ENCODE results near the gene BTG3.

DNA sequence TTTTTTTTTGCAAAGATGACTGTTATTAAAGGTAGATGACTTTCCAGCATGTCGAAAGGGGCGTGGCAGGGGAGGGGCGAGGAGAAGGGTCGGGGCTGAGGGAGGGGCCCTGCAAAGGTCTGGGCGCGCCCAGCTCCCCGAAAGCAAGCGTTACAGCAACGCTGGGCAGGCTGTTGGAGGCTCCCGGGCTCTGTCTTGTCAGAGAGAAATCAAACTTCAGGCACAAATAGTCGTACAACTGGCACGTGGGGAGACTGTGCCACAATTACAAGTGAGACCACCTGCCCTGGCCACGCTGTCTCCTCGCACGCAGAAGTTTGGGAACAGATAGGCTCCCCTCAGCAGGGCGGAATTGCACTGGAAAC is 2907.7 kb upstream of the TPTE start:
- PRO-cap, 3 experiments, result no peak in any of the 3 experiments
- RAMPAGE, long total RNA, 4 experiments, result no peak in any of the 4 experiments
- RRBS, result no CpG with 5 or more reads among the region's 16 CpGs

- PRO-cap, 3 experiments, result peak in 2 of 3 experiments; most common minus-strand start chr21:9129694 (in 2)
- RAMPAGE, long total RNA, 4 experiments, result start-site peak on the minus strand in 3 of 4 experiments, at chr21:9129732-9129763 at its widest, 11 to 47 reads per replicate
- RRBS, result no CpG with 5 or more reads among the region's 30 CpGs
These were observed 1391.7 kb upstream of the TPTE start for GRCh38 chr21:9129585-9130169.

DNA sequence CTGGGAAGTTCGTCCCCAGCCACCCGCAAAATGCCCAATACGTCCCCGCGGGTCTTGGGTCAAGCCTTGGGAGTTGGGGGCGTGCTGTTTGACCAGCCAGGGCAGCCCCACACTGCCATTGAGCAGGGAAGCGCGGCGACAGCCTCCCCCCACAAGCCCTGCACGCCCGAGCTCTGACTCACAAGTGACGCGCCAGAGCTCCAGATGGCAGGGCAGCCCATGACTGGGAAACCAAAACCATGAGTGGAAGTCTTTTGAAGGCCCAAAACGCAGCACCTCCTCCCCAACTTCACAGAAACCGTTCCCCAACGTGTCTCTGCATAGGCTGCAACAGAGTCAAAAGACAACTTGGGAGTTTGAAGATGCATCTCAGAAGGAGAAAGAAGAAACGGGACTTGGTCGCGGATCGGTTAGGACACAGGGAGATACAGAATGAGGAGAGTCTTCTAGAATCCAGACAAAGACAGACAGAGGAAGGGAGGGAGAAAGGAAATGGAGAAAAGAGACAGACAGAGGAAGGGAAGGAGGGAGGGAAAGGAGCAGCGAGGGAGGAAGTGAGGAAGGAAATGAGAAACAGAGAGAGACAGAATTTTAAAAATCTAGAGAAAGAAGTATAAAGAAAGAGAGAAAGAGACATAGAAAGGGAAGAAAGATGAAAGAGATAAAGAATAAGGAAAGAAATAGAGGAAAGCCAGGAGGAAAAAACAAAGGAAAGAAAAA is 134.1 kb downstream of the LIPI start:
- PRO-cap, 3 experiments, result no peak in any of the 3 experiments
- RAMPAGE, long total RNA, 4 experiments, result no peak in any of the 4 experiments
- RRBS, result no CpG with 5 or more reads among the region's 21 CpGs

DNA sequence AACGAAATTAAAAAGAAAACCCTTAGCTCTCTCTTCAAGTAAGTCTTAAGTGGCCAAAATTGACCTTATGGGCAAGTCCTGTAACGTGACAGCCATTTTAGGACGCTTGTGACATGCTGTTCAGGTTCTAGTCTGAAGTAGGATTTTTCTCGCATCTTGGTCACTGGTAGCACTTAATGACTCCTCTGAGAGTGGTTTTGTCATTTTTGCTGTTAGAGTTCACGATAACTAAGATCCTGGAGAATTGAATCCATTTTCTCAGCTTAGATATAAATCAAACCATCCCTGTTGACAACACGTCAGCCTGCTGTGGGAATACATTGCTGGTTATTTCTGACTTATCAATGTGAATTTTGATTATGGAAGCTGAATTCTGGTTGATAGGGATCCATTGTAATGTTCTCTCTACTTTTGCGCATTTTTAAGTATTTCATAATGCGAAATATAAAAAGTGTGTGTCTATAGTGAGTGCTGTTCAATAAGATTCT is 1.0 kb upstream of the HSPA13 start:
- PRO-cap, 3 experiments, result peak in 2 of 3 experiments; most common plus-strand start position 89 of the sequence (in 1)
- RAMPAGE, long total RNA, 4 experiments, result no peak in any of the 4 experiments
- RRBS, result no CpG with 5 or more reads among the region's 8 CpGs

GRCh38 chr21:14486136-14486508 is 60.0 kb downstream of the SAMSN1 start:
- PRO-cap, 3 experiments, result no peak in any of the 3 experiments
- RAMPAGE, long total RNA, 4 experiments, result no peak in any of the 4 experiments
- RRBS, result no CpG with 5 or more reads among the region's 1 CpG

DNA sequence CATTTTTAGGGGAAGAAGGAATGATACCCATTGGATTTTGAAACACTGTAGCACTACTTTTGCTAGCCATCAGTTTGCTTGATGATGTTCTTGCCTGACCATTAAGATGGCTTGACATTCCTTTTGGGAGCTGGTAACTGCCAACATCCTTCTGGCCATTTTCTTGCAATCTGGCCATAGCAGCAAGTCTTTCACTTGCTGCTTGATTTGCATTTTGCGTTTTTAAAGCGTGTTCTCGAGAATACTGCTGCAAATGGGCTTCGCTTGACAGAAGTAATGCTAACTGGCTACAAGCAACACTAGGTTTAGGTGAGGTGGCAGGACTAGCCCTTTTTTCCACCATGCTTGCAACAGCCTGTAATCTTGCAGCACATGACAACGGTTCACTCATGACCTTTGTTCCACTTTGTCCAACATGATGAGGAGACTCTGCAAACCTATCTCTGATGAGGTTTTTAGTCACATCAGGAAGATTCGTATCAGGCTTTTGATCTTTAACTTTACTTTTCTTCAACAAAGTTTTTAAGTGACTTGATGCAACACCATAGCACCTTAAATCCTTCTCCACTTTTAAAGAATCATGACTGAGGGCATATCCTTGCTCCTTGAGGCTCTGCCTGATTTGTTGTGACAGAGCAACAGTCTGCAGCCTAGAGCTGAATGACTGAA is 97.6 kb downstream of the NRIP1 start:
- PRO-cap, 3 experiments, result no peak in any of the 3 experiments
- RAMPAGE, long total RNA, 4 experiments, result no peak in any of the 4 experiments
- RRBS, result no CpG with 5 or more reads among the region's 6 CpGs

DNA sequence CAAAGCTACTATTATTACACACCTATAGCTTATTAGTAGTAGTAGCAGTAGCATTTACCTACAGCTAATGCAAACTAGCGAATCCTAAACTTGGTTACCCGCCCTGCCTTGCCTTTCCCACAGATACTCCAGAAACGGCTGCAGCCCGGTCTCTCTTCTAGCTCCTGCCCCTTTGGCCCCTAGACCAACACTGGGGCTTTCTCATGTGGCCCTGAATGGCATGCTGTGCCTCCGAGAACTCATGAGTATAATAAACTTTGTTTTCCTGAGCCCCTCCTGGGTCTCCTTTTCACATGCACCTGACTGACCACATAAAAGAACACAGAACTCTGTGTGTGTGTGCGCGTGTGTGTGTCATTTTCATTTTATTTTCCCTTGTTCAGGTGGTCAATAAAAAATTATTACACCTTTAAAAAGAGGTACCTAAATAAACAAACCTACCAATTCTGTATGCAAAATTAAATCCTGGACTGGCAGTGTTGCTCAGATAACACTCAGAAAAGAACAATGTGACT is 13.8 kb downstream of the NRIP1 start:
- PRO-cap, 3 experiments, result no peak in any of the 3 experiments
- RAMPAGE, long total RNA, 4 experiments, result no peak in any of the 4 experiments
- RRBS, result no CpG with 5 or more reads among the region's 7 CpGs

DNA sequence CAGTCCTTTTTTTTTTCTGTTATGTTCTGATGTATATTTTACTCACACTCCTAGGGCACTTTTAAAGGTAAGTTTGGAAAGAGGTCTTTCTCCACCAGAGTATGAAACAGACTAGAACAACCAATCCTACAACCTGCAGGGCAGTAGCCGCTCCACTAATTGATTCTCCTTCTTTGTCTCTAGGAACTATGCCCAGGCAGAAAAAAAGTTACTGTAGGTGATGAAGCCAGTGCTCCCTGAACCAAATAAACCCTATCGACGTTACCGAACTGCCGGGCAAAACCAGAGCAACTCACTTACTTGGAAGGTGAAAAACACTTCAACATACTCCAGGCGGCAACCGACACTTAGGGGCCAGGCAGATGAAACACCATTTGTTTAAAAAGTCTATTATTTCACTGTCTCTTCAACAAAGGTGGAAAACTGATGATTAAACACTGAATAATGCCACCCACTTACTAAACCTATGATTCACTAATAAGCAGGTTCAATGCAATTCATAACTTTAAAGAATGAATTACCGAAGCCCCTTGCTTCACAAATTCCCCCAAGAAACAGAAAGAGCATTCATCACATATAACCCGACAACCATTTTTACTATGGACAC is 1.7 kb downstream of the NRIP1 start:
- PRO-cap, 3 experiments, result peak in 1 of 3 experiments; most common plus-strand start position 325 of the sequence (in 1); most common minus-strand start position 164 of the sequence (in 1)
- RAMPAGE, long total RNA, 4 experiments, result no peak in any of the 4 experiments
- RRBS, result no CpG with 5 or more reads among the region's 9 CpGs

- PRO-cap, 3 experiments, result peak in 3 of 3 experiments; most common plus-strand start chr21:15063909 (in 2); most common minus-strand start chr21:15064161 (in 2)
- RAMPAGE, long total RNA, 4 experiments, result no peak in any of the 4 experiments
- RRBS, result 1% methylated on average over 25 of the region's 39 CpGs
These were observed 875 bp downstream of the NRIP1 start for GRCh38 chr21:15063807-15064442.

- PRO-cap, 3 experiments, result no peak in any of the 3 experiments
- RAMPAGE, long total RNA, 4 experiments, result no peak in any of the 4 experiments
These were observed 287.8 kb upstream of the USP25 start for GRCh38 chr21:15442035-15442332.

DNA sequence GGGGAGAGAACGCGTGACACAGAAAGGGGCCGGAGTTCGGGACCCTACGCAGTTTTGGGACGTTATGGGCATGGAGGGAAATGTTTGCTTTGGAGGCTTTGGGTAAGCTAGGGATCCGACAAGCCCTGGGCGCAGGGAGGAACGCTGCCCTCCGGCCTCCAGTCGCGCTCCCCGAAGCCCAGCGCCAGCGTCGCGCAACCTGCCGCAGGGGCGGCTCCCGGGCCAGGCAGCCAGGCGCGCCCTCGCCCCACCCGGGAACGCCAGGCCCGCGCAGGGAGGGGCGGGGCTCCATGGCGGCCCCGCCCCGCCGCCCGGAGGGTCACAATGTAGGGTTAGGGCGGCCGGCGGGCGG is 268 bp upstream of the USP25 start:
- PRO-cap, 3 experiments, result peak in 3 of 3 experiments; most common minus-strand start position 170 of the sequence (in 3)
- RAMPAGE, long total RNA, 4 experiments, result no peak in any of the 4 experiments
- RRBS, result 1% methylated on average over 27 of the region's 37 CpGs

- PRO-cap, 3 experiments, result no peak in any of the 3 experiments
- RAMPAGE, long total RNA, 4 experiments, result no peak in any of the 4 experiments
- RRBS, result no CpG with 5 or more reads among the region's 6 CpGs
These were observed 54.8 kb downstream of the USP25 start for GRCh38 chr21:15784403-15785143.

- PRO-cap, 3 experiments, result no peak in any of the 3 experiments
- RAMPAGE, long total RNA, 4 experiments, result no peak in any of the 4 experiments
- RRBS, result no CpG with 5 or more reads among the region's 4 CpGs
These were observed 75.8 kb downstream of the USP25 start for GRCh38 chr21:15805440-15806075.

- PRO-cap, 3 experiments, result no peak in any of the 3 experiments
- RAMPAGE, long total RNA, 4 experiments, result no peak in any of the 4 experiments
- RRBS, result no CpG with 5 or more reads among the region's 7 CpGs
These were observed 340.5 kb downstream of the USP25 start for GRCh38 chr21:16070195-16070703.

- PRO-cap, 3 experiments, result no peak in any of the 3 experiments
- RAMPAGE, long total RNA, 4 experiments, result no peak in any of the 4 experiments
- RRBS, result no CpG with 5 or more reads among the region's 4 CpGs
These were observed 453.9 kb downstream of the USP25 start for GRCh38 chr21:16183661-16184074.

GRCh38 chr21:16241047-16241568 is 511.3 kb downstream of the USP25 start:
- PRO-cap, 3 experiments, result no peak in any of the 3 experiments
- RAMPAGE, long total RNA, 4 experiments, result no peak in any of the 4 experiments
- RRBS, result no CpG with 5 or more reads among the region's 3 CpGs

GRCh38 chr21:16455812-16456488 is 726.2 kb downstream of the USP25 start:
- PRO-cap, 3 experiments, result no peak in any of the 3 experiments
- RAMPAGE, long total RNA, 4 experiments, result no peak in any of the 4 experiments
- RRBS, result no CpG with 5 or more reads among the region's 9 CpGs

GRCh38 chr21:17492756-17493147 is 20.1 kb upstream of the CXADR start:
- PRO-cap, 3 experiments, result no peak in any of the 3 experiments
- RAMPAGE, long total RNA, 4 experiments, result no peak in any of the 4 experiments
- RRBS, result no CpG with 5 or more reads among the region's 2 CpGs

DNA sequence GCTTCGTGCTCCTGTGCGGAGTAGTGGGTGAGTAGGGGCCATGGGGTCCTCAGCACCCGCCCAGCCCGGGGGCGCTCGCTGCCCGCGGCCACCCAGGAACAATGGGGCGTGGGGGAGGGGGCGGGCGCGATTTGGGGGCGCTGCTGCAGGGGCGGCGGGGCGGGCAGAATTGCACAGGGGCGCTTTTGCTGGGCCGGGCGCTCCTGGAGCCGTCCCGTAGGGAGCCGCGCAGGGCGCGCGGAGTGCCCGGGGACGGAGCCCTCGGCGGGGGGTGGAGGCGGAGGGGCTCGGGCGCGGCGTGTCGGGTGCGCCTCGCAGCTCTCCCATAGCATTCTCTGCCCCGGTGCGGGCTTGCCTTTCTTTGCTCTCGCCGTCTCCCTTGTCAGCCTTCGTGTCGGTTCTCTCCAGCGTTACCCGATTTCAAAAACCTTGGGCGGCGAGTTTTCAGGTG is 328 bp downstream of the CXADR start:
- PRO-cap, 3 experiments, result peak in 3 of 3 experiments; most common plus-strand start position 257 of the sequence (in 1); most common minus-strand start position 244 of the sequence (in 3)
- RAMPAGE, long total RNA, 4 experiments, result no peak in any of the 4 experiments
- RRBS, result 1% methylated on average over 17 of the region's 48 CpGs

DNA sequence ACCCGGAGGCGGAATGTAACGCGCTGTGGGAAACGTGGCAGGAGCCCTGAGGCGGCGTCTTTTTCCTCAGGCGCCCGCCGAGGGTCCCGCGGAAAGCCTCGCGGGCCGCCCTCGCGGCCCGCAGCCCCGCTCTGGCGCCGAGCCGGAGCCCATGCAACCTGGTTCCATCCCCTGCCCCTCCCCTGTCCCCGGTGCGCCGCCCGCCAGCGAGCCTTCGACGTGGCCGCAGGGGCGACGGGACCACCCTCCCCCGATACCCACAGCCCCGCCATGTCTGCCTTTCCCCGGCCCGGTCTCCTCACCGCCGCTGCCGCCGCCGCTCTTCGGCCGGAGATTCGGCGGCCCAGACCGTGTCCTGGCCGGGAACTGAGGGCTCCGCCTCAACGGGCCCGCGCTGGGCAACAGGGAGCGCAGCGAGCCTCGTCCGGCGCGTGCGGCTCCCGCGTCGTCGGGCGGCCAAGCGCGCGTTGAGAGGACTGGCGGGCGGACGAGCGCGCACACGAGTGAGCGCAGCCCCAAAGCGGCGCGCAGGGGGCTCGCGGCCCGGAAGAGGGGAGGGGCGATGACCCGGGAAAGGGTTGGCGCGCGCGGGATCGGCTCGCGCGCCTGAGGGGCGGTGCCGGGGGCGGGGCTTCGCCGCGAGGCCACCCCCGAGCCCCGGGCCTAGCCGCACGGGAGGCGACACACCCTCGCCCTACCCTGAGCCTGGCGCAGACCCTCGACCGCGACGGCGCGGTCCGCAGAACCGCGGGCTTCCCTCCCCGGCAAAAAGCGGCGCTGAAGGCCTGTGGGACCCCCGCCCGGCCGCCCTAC is at the start of gene BTG3:
Gene BTG3 (minus strand): TSS at position 505 of the 813 bp plus-strand sequence.
- PRO-cap, 3 experiments, result peak in 3 of 3 experiments; most common plus-strand start position 674 of the sequence (in 2); most common minus-strand start position 478 of the sequence (in 3)
- RAMPAGE, long total RNA, 4 experiments, result start-site peak on the minus strand in 1 of 4 experiments, centred at position 451 of the sequence, 32 reads per replicate
- RRBS, result 3% methylated on average over 69 of the region's 117 CpGs